Spleen (tissue), 7 donors: ENCODE data around the genes UBTD1, R3HCC1L, HPSE2 and ENTPD7.

- PRO-cap, 4 experiments, result peak in 4 of 4 experiments; most common plus-strand start chr10:97498550 (in 4); most common minus-strand start chr10:97498394 (in 4)
- RAMPAGE, long total RNA, 4 experiments, result start-site peak on the plus strand in 2 of 4 experiments, at chr10:97498917-97499062 at its widest, 104 to 143 reads per replicate; start-site peak on the minus strand in 4 of 4 experiments, at chr10:97498389-97498413 at its widest, 148 to 303 reads per replicate
Observed at GRCh38 chr10:97498261-97499272, at the start of gene UBTD1. Gene UBTD1 (plus strand): TSS chr10:97498924.

DNA sequence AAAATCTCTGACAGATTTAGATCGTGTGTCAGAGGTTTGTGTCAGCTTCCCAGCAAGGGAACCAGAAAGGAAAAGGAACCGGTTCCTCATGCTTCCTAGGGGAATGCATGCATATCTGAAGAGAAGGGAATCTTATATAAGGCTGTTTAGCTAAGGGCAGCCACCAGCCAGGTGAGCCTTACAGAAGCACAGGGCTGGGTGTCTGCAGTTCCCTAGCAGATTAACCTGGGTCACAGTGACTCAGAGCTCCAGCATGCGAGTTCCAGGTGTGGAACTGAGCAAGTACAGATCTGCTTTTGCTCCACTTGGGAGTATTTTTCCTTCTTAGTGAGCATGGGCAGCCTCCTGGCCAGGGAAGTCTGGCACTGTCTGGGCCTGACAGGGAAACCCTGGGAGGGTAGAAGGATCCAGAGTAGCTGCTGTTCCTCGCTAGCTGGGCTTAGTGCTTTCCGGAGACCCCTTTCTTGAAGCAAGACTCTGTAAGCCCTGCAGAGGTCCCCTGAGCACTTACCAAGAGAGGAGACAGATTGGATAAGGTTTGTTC lies 906 bp upstream of the ANKRD2 start:
- PRO-cap, 4 experiments, result no peak in any of the 4 experiments
- RAMPAGE, long total RNA, 4 experiments, result no peak in any of the 4 experiments

GRCh38 chr10:97601778-97602439 lies 12.4 kb downstream of the C10orf62 start:
- PRO-cap, 4 experiments, result no peak in any of the 4 experiments
- RAMPAGE, long total RNA, 4 experiments, result no peak in any of the 4 experiments

- PRO-cap, 4 experiments, result no peak in any of the 4 experiments
- RAMPAGE, long total RNA, 4 experiments, result no peak in any of the 4 experiments
Observed at GRCh38 chr10:97764382-97765214, 7.2 kb downstream of the SFRP5 start.

DNA sequence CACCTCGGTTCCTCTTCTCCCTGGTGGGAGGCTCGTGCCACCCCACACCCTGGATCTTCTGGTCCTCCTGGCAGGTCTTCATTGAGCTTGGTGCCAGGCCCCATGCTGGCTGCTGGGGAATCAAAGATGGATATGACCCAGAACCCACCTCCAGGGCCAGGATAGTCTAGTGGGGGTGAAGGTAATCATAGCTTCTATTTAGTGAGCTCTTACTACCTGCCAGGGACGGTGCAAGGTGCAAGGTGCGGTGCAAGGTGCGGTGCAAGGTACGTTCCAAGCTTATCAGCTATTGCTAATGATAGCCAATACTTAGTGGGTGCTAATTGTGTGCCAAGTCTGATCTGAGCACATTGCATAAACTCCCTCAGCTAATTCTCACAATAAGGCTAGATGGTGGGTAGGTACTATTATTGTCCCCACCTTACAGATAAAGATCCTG lies 604 bp upstream of the SFRP5 start:
- PRO-cap, 4 experiments, result no peak in any of the 4 experiments
- RAMPAGE, long total RNA, 4 experiments, result no peak in any of the 4 experiments

GRCh38 chr10:97882301-97882644 lies 32.6 kb downstream of the GOLGA7B start:
- PRO-cap, 4 experiments, result no peak in any of the 4 experiments
- RAMPAGE, long total RNA, 4 experiments, result no peak in any of the 4 experiments

- PRO-cap, 4 experiments, result no peak in any of the 4 experiments
- RAMPAGE, long total RNA, 4 experiments, result no peak in any of the 4 experiments
Observed at GRCh38 chr10:97926451-97926780, 76.8 kb downstream of the GOLGA7B start.

- PRO-cap, 4 experiments, result peak in 4 of 4 experiments; most common plus-strand start chr10:98134671 (in 4); most common minus-strand start chr10:98134524 (in 4)
- RAMPAGE, long total RNA, 4 experiments, result start-site peak on the plus strand in 3 of 4 experiments, at chr10:98134623-98134688 at its widest, 47 to 290 reads per replicate
Observed at GRCh38 chr10:98134105-98134721, at the start of gene R3HCC1L. Gene R3HCC1L (plus strand): TSS chr10:98134657.

- PRO-cap, 4 experiments, result no peak in any of the 4 experiments
- RAMPAGE, long total RNA, 4 experiments, result no peak in any of the 4 experiments
Observed at GRCh38 chr10:98152933-98153445, 18.5 kb downstream of the R3HCC1L start.

- PRO-cap, 4 experiments, result no peak in any of the 4 experiments
- RAMPAGE, long total RNA, 4 experiments, result no peak in any of the 4 experiments
Observed at GRCh38 chr10:98168163-98169333, 34.1 kb downstream of the R3HCC1L start.

GRCh38 chr10:98269416-98270023 lies 1.5 kb upstream of the LOXL4 start:
- PRO-cap, 4 experiments, result no peak in any of the 4 experiments
- RAMPAGE, long total RNA, 4 experiments, result no peak in any of the 4 experiments

DNA sequence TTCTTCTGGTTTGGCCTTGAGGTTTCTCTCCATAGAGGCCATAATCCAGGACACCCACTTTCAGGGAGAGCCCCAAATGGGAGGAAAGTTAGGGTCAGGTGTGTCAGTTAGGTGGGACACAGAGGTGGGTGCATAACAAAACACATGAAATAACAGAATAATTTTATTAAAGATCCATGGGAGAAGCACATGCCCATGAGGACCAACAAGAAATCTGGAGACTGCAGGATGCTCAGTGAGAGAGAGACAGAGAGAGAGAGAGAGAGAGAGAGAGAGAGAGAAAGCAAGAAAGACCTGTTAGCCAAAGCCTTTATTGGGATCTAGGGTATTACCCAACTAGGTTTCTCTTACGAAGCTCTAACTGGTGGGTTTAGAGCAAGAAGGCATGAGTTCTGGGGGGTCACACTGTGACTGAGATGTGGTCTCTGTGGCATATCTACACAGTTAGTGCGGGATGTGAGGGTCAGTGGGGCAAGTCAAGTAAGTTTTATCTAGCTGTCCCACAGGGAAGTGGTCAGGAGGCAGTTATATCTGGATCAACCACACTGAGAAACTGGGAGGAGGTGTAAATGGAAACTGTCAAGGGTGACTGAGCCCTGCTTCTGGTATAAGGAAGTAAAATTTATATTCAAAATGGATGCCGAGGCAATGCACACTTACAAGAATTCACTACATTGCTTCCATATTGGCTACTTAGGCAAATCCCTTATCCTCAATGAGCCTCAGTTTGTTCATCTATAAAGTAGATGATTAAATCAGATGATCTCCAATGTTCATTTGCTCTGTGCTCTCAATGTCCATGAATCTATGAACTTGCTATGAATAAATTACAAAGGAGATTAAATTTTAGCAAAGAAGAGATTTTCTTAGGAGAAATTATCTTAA lies 331.5 kb upstream of the HPS1 start:
- PRO-cap, 4 experiments, result no peak in any of the 4 experiments
- RAMPAGE, long total RNA, 4 experiments, result no peak in any of the 4 experiments

GRCh38 chr10:99235379-99236332 lies at the start of gene HPSE2:
Gene HPSE2 (minus strand): TSS chr10:99235852.
- PRO-cap, 4 experiments, result no peak in any of the 4 experiments
- RAMPAGE, long total RNA, 4 experiments, result no peak in any of the 4 experiments

- PRO-cap, 4 experiments, result no peak in any of the 4 experiments
- RAMPAGE, long total RNA, 4 experiments, result no peak in any of the 4 experiments
Observed at GRCh38 chr10:99304136-99304708, 24.9 kb upstream of the CNNM1 start.

- PRO-cap, 4 experiments, result no peak in any of the 4 experiments
- RAMPAGE, long total RNA, 4 experiments, result no peak in any of the 4 experiments
Observed at GRCh38 chr10:99330064-99330801, 1.1 kb downstream of the CNNM1 start.

DNA sequence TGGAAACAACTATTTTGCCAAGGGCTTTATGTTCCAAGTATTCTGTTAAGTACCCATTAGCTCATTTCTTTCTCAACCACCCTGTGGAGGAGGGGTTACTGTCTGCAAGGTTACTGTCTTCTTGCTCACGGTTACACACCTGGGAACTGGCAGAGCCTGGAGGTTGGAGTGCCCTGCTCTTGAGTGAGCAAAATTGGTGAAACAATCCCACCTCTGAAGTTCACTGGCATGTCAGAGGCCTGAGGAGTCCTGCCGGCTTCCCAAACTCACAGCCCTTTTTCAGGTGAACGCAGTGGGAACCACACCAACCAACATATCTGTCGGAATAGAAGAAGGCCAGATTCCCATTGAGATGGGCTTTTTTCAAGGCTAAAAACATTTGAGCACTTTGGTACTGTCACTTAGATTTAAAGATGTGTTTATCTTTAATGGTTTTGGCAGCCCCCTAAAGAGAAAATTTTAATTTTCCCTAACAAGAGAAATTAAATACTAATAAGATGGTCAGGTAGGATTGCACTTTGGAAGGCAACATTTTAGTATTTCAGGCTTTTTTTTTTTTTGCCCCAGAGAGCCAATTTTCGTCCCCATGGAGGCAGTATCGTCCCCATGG lies 35.3 kb downstream of the GOT1 start:
- PRO-cap, 4 experiments, result no peak in any of the 4 experiments
- RAMPAGE, long total RNA, 4 experiments, result no peak in any of the 4 experiments

DNA sequence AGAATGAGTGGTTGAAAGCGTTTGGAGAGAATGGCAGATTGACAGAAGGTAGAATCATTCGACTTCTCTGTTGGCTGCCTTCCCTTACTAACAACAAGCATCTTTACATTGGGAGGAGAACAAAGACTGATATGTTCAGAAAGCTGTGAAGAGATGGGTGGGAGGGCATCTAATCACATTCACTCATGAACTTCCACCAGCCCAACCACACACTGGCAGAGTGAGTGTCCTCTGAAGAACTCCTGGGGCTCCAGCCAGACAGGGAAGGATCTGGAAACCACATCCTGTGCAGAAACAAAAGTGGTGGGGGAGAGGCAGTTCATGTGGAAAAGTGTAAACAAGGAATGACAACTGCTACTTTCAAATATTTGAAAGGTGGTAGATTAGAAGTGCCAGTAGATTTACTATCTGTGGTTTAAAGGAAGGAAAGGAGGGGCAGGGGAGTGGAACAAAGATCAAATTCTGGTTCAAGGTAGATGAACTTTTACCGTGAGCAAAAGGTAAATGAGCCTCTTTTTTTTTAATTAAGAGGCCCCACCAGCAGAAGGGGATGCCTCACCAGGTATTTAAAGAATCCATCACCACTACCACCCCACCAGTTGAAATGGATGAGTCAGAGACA lies 34.6 kb downstream of the GOT1 start:
- PRO-cap, 4 experiments, result no peak in any of the 4 experiments
- RAMPAGE, long total RNA, 4 experiments, result no peak in any of the 4 experiments

DNA sequence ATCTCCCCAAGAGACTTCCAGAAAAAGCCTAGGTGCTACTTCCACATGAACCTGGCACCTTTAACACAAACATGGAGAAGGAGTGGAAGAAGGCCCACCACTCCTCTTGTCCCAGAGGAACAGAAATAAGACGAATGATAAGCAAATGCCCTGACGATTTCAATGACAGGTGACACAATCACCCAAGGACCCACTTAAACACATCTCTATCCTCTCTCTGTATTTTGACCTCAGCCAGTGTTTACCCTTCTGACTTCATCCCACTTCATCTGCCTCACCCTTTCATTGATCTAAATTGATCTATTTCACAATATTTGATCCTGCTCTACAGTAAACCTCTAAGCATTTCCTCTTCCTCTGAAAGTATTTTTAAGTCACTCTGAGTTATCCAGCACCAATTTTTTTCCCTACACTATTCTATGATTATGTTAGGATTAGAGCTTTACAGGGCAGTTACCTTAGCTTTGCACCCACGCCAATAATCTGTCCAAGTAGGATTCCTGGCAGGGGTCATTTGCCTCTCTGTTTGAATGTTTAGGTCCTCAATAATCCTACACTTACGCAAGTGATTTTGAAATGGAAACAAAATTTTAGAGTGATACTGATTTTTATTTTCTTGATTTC lies 9.1 kb downstream of the GOT1 start:
- PRO-cap, 4 experiments, result no peak in any of the 4 experiments
- RAMPAGE, long total RNA, 4 experiments, result no peak in any of the 4 experiments

DNA sequence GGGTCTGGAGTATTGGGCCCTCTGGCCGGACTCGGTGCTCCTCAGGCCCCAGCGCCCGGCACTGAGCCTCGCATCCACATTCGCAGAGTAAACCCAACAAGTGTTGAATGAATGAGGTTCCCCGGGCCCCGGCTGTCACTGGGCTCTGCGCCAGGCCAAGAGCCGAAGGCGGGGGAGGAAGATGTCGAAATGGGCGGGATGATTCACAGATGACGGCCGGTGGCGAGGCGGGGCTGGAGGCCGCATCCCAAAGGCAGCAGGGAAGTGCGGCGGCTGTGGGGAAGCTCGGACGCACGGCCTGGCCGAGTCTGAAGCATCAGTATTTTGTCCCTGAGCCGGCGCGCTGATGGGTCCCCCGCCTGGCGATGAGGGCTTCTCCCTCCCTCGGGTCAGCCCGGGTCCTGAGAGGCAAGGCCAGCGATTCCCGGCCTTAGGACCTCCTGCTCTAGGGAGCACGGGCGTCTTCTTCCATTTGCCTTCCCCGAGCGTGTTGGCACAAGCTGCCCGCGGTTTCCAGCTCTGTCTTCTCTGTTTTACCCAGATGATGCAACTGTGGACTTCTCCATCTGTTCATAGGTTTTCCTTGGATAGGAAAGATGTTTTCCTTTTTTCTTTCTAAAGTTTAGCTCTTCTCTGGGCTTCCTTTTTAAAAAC lies 1.1 kb upstream of the SLC25A28 start:
- PRO-cap, 4 experiments, result peak in 4 of 4 experiments; most common plus-strand start position 259 of the sequence (in 3); most common minus-strand start position 137 of the sequence (in 2)
- RAMPAGE, long total RNA, 4 experiments, result no peak in any of the 4 experiments

DNA sequence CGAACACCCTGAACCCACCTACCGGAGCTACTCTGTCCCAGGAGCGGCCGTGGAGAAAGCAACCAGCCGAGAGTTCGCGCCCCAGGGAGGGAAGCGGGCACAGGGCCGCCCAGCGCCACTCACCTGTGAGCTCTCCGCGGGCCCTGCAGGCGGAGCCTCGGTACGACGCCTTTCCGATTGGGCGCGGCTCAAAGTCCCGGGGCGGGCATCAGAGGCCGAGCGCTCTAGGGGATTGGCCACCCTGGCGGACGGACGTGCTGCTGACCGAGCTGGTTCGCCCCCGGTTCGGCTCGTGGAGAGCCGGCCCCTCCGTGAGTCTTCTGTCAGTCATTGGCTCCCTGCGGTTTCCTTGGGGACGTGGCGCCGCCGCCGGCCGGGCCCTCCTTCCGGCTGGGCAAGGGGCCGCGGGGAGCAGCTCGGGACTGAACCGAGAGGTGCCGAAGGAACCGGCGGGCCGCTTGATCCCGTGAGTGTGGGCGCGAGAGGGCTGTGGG lies at the start of gene ENTPD7:
Gene ENTPD7, plus strand, starts transcription at position 387 of the 494 bp plus-strand sequence.
- PRO-cap, 4 experiments, result peak in 4 of 4 experiments; most common plus-strand start position 385 of the sequence (in 2); most common minus-strand start position 125 of the sequence (in 3)
- RAMPAGE, long total RNA, 4 experiments, result start-site peak on the plus strand in 4 of 4 experiments, centred at positions 319 to 396 of the sequence, 96 to 190 reads per replicate; start-site peak on the minus strand in 1 of 4 experiments, centred at position 142 of the sequence, 29 reads per replicate